Astrocyte (in vitro differentiated cells and primary cell): ENCODE measurements around a stretch of chr2.

DNA sequence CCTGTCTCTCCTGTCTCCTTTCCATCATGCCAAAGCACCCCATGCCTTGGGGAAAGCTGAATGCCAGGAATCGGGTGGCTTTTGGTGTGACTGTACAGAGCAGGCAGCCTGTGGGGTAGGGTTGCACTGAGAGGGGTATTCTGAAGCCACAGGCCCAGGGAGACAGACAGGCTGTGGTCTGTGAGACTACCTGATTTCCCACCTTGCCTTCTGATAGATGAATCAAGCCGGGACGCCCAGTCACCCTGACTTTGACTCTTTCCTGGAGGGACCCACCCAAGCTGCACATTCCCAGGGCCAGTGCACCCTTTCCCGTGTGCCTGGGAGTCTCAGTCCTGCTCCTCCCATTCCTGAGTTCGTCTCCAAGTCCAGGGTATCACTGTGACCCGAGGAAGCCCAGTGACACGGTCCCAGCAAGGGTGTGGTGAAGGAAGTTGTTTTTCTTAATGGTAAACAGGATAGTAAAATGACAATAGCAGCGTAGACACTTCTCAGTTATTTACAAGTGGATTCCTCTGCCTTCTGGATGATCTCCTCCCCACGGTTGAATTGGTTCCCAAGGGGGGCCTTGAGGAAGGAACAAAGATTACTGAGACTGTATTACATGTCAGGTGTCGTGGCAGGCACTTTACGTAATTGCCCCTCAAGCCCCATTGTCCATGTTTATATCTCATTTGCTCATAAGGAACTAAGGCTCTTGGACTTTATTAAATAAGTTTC lies 123.2 kb downstream of the PRKCE start:
- PRO-cap, result no peak
- RRBS, 2 experiments, result no CpG with 5 or more reads among the region's 11 CpGs

DNA sequence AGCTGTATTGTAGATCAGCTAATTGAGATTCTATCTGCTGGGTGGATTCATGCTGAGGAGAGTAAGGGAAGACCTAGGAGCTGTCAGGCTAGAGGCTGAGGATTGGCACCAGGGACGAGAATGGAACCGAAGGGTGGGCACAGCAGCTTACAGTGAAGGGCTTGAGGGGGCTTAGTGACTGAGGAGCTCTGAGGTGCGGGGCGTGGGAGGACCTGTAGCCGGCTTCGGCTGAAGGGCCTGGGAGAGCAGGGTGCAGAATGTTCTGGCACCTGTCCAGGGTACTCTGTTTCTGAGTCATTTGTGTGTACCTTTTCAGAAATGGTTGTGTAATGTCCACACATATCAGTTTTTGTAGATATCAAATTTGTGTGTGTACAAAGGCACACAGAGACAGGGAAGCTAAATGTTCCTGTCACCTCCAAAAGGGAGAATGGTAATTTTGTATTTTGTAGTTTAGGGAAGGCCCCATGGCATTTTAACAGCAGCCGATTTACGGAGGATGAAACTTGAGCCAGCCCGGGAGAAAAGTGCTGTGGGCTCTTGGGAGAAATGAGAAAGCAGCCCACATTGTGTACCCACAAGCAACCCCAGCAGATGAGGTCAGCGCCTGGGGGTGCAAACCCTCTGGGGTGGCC lies 170.5 kb downstream of the PRKCE start:
- PRO-cap, result no peak
- RRBS, 2 experiments, result no CpG with 5 or more reads among the region's 10 CpGs

DNA sequence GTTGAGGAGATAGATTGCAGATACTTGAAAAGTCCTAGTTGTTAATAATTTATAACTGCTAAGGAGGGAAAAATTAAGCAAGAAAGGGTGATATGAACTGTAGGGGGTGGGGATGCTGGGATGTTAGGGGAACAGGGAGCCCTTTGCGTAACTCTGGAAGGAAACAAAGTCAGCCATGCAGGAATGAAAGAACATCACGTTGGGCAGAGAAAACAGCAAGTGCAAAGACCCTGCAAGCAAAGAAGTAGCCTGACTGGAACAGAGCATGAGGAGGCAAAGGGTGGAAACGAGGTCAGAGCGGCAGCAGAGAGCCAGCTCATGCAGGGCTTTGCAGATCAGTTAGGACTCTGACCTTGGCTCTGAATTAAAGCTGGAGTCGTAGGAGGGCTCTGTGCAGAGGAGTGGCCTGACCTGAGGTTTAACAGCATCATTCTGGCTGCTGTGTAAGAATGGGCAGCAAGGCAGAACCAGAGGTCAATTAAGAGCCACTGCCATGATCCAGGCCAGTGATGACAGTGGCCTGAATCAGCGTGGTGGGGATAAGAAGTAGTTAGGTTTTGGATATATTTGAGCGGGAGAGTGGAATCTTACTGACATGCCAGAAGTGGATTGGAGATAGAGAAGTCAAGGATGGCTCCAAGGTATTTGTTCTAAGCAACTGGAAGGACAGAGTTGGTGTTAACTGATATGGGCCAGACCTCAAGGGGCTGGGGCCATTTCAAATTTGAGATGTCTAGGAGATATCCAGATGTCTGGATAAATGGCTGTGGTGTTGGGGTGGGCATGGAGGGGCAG lies 220.8 kb downstream of the PRKCE start:
- PRO-cap, result no peak
- RRBS, 2 experiments, result no CpG with 5 or more reads among the region's 7 CpGs

DNA sequence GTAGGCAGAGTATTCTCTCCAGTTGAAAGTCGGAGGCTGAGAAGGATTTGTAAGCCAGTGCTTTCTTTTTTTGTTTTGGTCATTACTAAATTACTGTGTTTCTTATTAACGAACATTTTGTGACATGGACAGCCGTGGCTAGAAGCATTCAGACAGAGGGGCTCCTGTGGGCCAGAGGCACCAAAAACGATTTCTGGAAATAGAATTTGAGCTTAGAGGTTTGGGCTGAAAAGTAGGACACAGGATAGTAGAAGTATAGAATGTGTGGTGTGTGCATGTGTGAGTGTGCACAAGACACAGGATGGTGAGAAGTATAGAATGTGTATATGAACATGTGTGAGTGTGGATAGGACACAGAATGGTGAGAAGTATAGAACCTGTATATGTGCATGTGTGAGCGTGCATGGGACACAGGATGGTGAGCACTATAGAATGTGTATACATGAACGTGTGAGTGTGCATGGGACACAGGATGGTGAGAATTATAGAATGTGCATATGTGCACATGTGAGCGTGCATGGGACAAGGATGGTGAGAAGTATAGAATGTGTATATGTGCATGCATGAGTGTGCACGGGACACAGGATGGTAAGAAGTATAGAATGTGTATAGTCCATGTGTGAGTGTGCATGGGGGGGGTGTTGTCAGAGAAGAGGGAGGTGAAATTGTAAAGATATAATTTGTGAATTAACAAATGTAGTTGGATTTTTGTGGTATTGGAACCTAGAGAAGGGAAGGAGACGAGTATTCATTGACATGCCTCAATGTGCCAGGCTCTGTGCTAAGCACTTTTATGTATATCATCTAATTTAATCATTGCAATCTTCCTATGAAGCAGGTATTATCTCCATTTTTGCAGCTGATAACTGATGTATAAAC lies 275.3 kb downstream of the PRKCE start:
- PRO-cap, result no peak
- RRBS, 2 experiments, result no CpG with 5 or more reads among the region's 9 CpGs

GRCh38 chr2:45929697-45930540 lies 278.4 kb downstream of the PRKCE start:
- PRO-cap, result no peak
- RRBS, 2 experiments, result no CpG with 5 or more reads among the region's 6 CpGs

GRCh38 chr2:45937163-45937456 lies 285.6 kb downstream of the PRKCE start:
- PRO-cap, result no peak
- RRBS, 2 experiments, result no CpG with 5 or more reads among the region's 4 CpGs

DNA sequence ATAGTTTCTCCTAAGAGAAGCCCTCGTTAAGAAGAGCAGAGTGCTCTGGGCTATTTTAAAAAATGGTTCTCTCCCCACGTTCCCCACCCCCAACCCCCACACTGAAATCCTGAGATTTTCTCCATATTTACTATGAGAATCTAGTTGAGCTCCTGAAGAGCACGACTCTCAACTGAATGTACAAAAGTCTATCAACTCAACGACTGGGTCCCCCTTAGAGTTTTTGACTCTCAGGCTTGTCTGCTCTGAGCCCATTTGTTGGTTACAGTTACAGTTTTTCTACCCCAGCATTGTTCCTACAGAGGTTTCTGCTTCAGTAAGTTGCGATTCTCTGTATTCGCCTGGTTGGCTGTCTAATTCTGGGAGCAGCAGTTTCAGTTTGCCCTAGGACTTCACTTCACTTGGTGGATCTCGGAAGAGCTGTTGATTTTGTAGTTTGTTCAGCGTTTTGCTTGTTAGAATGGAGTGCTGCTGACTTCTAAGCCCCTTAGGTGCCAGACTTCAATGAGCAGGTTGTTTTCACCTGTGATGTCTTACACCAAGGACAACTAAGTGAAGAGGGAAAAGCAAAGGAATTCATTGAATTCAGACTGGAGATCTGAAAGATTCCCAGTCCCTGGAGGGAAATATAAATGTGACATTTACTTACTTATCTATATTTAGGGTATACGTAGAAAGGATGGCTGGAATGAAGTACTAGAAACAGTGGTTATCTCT lies 296.6 kb upstream of the EPAS1 start:
- PRO-cap, result no peak
- RRBS, 2 experiments, result no CpG with 5 or more reads among the region's 9 CpGs

GRCh38 chr2:46257289-46257901 lies 39.8 kb upstream of the EPAS1 start:
- PRO-cap, result no peak
- RRBS, 2 experiments, result no CpG with 5 or more reads among the region's 5 CpGs

DNA sequence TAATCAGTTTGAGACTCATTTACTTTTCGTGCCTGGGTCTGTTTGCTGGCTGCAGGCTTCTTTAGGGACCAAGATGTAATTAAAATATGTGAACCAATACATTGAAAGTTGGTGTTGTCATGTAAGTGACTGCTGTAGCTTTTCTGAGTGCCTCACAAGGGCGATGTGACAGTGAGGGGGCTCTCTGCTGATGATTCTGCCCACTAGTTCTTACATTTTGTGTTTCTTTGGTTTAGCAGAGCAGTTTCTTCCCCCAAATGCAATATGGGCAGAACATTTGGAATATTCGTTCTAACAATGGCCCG lies 2.8 kb downstream of the EPAS1 start:
- PRO-cap, result no peak
- RRBS, 2 experiments, result no CpG with 5 or more reads among the region's 4 CpGs

GRCh38 chr2:46338442-46339139 lies 41.4 kb downstream of the EPAS1 start:
- PRO-cap, result no peak
- RRBS, 2 experiments, result no CpG with 5 or more reads among the region's 7 CpGs

GRCh38 chr2:46348631-46348841 lies 51.3 kb downstream of the EPAS1 start:
- PRO-cap, result no peak
- RRBS, 2 experiments, result no CpG with 5 or more reads among the region's 1 CpG

GRCh38 chr2:46388755-46389661 lies 91.8 kb downstream of the EPAS1 start:
- PRO-cap, result no peak
- RRBS, 2 experiments, result no CpG with 5 or more reads among the region's 16 CpGs

DNA sequence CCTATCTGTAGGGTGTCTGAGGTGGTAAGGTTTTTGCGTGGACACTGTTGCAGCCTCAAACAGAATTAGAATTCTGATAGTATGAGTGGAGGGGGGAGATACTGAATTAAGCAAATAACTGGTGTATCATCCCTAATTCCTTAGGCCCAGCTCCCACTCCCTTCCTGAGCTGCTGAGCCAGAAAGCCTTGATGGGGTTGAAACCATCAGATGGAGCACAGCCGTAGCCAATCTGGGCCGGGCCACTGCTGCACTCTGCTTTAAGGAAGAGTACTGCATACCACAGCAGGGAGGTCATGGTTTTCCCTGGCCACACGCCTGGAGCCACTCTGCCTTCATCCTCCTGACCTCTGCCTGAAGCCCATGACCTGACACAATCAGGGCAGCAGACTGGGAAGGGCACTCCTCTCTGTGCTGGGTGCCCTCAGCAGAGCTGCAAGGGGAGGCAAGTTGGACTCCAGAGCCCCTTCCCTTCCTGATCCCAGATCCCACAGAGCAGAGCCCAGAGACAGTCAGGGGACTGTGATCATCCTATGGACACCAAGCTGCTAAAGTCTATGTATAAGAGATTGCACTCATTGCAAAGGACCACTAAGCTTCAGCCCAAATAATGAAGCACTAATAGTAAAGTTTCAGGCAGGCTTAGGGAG lies 54.3 kb upstream of the RHOQ start:
- PRO-cap, result no peak
- RRBS, 2 experiments, result no CpG with 5 or more reads among the region's 4 CpGs

DNA sequence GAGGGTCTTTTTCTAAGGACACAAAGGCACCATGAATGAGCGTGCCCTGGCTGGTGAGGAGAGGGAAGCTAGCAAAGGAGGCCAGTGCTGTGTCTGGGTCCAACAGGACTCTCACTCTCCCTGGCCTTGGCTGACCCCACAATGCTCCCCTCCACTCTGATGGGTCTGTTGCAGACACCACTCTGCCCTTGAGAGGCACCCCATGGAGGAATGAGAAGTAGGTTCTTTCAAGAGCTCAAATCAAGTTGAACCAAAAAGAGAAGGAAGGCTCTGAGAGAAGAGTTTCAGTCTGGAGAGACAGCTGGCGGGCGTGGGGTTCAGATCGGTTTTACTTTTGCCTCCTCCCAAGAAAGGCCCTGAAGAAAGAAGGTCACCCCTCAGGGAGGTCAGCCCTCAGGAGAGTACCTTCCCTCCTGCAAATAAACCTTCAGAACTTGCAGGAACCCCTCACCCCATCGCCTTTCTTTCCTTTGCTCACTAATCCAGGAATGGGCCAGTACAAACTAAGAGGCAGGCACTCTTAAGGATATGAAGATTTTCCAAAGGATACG lies 44.5 kb upstream of the RHOQ start:
- PRO-cap, result no peak
- RRBS, 2 experiments, result no CpG with 5 or more reads among the region's 6 CpGs

DNA sequence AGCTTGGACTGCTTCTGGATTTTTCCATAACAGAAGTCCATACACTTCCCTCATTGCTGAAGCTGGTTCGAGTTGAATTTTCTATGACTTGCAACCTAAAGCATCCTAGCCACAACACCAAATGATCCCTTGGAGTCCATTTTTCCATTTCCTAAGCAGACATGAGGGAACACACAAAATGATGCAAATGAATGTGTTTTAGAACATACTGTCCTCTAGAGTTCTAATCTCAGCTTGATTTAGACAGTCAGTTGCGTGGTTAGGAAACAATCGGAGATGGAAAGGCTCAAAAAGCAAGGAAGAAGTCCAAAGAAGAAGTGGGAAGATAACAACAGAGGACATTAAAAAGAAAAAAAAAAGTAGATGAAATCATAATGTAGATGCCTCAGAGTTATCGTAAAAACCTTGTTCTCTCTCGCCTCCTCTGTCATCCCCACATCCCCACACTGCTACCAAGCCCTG lies 4.6 kb upstream of the RHOQ start:
- PRO-cap, result no peak
- RRBS, 2 experiments, result no CpG with 5 or more reads among the region's 5 CpGs

GRCh38 chr2:46563063-46563788 lies 20.8 kb upstream of the ATP6V1E2 start:
- PRO-cap, result no peak
- RRBS, 2 experiments, result no CpG with 5 or more reads among the region's 7 CpGs

GRCh38 chr2:46568998-46569902 lies 26.9 kb upstream of the ATP6V1E2 start:
- PRO-cap, result no peak
- RRBS, 2 experiments, result no CpG with 5 or more reads among the region's 8 CpGs

DNA sequence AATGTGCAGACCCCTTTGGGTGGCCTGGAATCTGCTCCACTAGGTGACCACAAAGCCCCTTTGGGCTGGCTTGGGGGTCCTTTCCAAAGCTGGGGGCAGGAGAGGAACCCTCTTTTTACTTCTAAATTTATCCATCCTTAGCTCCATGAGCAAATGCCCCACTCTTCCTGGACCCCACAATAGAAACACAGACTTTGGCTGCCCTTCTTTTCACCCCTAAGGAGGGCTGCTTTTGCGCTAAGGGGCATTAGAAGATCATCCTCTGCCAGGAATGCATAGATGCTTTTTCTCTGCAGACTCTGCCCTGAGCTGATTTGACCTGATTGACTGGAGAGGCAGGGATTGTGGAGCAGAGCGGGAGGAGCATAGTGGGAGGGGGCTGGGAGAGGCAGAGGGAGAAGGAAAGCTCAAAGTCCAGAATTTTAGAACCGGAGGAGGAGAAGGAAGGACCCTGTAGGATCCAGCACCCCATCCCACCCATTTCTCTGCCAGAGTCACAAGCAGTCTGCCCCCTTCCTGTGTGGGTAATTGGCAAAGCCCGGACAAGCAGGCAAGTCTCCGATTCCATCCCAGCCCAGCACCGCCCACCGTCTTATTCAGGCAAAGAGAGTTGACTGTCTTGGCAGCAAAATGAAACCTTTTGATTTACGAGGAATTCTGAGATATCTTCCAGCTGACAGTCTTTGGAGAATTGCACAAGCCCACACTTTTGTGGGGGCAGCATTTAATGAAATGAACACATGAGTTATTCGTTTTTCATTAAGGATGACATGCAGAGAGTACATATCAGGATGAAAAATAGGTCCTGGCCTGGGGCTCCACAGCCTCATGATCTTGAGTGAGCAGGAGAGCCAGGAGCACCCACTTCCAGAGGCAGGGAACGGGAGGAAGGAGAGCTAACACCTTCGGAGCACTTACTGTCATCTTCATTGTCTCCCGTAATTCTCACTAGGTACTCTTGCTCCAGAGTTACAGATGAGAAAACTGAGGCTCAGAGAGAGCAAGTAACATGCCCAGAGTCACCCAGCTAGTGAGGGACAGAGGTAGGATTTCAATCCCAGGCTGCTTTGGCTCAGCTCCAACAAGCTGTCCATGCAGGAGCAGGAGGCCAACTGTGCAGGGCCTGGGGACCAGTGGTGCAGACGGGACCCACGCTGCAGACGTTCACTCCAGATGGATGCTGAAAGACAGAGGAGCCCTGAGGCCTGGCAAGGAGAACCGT lies 103.1 kb downstream of the MCFD2 start:
- PRO-cap, result no peak
- RRBS, 2 experiments, result 3% methylated on average over 2 of the region's 16 CpGs; no CpG with 5 or more reads in 1 of the 2 experiments

DNA sequence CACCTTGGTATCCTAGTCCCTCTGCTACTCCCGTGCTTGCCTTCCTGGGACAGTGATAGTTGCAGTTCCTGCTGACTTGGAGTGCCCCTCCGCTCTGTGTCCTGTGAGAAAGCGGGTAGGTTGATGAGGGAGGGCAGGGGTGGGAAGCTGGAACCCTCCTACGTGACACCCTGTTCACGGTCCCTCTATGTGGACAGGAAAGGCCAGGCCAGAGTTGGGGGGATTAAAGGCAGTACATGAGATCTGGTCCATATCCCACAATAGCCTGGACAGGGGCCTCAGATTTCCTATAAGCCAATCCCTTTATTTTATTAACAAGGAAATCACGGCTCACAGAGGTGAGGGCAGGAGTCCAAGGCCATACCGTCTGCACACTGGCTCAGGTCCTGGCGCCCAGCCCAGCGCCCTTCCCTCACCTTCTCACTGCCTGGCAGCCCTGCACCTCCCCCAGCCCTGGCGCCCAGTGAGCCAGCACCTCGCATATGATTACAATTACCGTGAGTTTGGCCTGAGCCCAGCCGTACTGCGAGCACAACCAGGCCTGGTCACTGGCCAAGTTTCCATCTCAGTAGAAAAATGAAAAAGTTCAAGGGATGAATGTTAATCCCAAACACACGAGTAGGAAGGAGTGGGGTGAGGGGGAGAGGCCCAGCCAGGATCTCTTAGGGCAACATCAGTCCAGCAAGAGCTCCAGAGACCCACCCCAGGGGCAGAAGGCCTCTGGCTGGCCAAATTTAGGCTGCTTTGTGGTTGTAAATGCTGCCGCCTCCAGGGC lies 68.5 kb downstream of the MCFD2 start:
- PRO-cap, result no peak
- RRBS, 2 experiments, result no CpG with 5 or more reads among the region's 16 CpGs

DNA sequence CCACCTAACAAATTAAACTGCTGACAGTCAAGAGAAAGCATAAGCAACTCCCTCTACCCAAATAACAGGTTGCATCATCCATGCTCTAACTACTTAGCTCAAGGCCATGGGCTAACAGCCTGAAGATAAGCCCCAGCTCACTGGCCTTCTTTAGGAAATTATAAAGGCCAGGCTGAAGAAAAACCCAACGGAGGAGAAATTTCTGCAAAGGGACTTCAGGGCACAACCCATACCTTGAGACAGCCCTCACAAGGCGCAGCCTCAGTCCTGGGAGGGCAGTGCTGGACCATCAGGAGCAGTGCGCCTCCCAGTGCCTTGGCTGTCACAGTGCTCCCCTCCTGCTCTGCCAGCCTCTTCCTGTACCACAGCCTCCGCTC lies 2.2 kb downstream of the MCFD2 start:
- PRO-cap, result no peak
- RRBS, 2 experiments, result no CpG with 5 or more reads among the region's 4 CpGs